Left common carotid artery plus branches (tissue), 1 donor: ENCODE results near the genes BLTP2 and PHF12.

DNA sequence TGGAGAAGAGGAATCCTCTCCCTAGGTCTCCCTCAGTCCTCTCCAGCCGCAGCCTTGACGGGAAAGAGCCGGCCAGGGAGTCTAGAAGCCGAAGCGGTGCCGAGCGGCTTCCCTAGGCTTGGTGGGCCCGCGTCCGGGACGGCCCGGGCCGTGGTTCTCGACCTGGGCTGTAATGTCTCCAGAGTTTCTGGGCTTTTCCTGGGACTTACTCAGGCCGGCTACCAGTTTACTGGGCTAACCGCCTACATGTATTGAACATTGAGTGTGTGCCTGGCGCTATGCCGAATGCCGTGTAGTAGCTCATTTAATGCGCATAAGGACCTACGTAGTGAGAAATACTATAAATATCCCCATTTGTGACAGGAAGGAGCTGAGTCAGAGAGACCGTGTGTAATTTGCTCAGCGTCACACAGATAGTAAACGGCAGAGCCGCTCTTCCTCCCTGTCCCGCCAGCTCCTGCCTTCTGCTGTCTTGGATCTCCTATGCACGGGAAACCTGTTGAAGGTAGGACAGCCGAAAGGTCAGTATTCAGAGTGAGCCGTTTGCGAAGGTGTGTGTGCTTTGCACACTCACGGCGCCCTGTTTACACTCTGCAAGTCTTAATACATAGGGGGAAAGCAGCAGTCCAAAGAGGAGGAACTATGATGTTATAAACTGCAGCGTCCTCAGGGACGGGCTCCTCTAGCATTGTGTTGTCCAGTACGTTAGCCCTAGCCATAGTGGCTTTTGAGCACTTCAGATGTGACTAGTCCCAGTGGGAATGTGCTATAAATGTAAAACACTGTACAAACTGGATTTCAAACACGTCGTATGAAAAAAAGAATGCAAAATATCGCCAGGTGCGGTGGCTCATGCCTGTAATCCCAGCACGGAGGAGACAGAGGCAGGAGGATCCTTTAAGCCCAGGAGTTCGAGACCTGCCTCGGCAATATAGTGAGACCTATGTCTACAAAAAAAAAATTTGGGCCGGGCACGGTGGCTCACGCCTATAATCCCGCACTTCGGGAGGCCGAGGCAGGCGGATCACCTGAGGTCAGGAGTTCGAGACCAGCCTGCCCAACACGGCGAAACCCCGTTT lies 849 bp upstream of the SPAG5 start:
- PRO-cap, result no peak

DNA sequence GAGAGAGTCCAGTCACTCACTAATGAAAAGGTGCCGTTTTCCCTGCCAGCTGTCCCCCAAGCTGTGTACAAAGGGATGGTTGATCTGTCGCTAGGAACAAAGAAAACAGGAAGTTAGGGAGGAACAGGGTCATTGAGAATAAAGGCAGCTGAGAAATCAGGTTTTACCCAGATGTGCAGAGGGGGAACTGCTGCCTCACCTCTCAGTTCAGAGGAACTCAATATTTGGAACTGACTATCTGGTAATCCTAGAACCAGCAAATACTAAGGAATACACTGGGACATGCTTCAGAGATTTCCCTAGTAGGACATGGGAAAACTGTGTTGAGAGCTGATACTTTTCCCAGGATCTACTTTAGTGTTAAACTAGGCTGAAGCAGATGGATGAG lies 1.4 kb downstream of the RSKR start:
- PRO-cap, result no peak

GRCh38 chr17:28631595-28632142 lies 13.3 kb downstream of the BLTP2 start:
- PRO-cap, result no peak

- PRO-cap, result no peak
Measured at GRCh38 chr17:28633191-28633752, 11.7 kb downstream of the BLTP2 start.

DNA sequence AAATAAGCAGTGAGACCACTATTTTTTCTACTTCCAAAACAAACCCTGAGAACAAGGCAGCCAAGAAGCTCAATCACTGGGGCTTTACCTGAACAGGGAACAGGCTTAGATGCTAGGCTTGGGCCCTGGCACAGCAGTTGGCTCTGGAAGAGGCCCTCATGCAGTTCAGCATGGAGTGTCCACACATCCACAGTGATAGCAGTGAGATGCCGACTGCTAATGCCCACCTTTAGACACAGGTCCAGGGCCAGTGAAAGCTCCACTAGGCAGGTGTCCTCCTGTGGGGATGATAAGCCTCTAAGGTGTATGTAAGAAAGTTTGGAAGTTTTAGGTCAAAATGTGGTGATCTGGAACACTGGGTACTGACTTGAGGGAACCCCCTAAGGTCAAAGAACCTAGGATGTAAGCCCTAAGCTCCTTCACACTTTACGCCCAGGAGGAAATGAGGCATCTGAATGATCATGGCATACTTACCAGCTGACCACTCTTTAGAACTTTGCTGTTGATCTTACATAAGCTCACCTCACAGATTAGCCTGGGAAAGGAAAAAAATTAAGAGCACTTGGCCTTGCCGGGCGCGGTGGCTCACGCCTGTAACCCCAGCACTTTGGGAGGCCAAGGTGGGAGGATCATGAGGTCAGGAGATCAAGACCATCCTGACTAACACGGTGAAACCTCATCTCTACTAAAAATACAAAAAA lies 3.0 kb downstream of the BLTP2 start:
- PRO-cap, result no peak

DNA sequence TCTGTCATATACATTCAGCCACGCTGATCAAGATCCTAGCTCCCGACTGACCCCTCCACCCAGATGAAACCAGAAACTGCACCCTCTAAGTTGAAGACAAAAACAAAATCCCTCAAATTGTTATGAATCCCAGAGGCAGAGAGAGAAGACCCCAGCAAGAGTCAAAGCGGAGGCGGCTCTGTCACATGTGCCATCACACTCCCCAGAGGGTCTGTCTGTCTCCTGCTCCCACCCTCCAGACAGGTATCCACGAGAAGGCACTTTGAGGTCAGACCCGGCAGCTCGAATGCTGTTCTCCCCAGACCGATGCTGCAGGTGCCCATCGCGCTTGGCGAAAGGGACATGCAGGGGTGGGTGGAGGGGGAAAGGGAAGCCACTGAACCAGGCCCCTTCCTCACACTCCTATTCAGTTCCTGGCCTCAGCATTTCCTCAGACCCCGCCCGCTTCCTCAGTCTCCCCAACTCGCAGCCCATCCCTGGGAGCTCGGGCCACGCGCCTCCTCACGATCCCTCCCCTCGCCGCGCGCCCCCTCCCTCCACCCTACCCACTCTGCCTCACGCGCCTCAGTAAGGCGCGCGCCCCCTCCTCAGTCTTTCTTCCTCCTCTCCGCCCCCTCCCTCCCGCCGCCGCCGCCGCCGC lies 511 bp downstream of the BLTP2 start:
- PRO-cap, result no peak

GRCh38 chr17:28644967-28645252 lies at the start of gene BLTP2:
Gene BLTP2, minus strand, starts transcription at chr17:28645158.
- PRO-cap, result bidirectional peak, plus-strand start at chr17:28645312, minus-strand start at chr17:28645098

DNA sequence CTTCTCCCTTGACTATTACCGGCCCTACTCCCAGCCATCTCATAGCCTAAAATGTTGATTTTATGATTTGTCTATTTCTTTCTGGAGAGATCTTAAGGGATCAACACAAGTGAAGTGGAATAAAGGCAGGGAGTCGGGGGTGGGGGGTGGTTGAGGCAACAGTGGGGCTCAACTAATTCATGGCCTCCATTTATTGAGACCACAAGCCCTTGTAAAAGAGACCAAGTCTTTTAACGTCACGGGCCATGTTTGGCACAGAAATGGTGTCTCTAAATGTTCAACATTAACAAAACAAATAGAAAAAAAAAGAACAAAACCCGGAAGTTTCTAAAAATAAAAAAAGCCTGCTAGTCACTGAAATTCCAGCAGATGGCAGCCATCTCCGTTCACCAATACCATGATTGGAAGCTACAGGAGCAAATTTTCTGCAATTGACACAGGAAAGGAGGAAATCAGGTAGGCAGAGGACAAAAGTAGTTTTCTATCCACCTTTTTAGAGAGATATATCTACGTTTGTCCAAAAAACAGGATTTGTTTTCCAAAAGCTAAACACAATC lies 1.8 kb upstream of the BLTP2 start:
- PRO-cap, result no peak

GRCh38 chr17:28699588-28700038 lies 12.1 kb downstream of the PROCA1 start:
- PRO-cap, result no peak

- PRO-cap, result no peak
Measured at GRCh38 chr17:28720472-28721109, 806 bp downstream of the RPL23A start.

- PRO-cap, result no peak
Measured at GRCh38 chr17:28726764-28727737, 1.0 kb upstream of the TLCD1 start.

DNA sequence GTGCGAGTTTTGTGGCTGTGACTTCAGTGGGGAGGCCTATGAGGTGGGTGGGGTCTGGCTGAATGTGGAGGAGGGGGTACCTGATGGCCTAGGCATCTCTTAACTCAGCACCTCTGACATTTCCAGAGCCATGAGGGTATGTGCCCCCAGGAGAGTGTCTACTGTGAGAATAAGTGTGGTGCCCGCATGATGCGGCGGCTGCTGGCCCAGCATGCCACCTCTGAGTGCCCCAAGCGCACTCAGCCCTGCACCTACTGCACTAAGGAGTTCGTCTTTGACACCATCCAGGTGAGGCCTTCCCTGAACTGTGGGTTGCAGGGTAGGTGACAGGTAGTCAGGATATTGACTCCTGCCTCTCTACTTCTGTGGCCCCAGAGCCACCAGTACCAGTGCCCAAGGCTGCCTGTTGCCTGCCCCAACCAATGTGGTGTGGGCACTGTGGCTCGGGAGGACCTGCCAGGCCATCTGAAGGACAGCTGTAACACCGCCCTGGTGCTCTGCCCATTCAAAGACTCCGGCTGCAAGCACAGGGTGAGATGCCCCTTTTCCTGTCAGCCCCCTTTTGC lies 4.4 kb downstream of the TRAF4 start:
- PRO-cap, result no peak

DNA sequence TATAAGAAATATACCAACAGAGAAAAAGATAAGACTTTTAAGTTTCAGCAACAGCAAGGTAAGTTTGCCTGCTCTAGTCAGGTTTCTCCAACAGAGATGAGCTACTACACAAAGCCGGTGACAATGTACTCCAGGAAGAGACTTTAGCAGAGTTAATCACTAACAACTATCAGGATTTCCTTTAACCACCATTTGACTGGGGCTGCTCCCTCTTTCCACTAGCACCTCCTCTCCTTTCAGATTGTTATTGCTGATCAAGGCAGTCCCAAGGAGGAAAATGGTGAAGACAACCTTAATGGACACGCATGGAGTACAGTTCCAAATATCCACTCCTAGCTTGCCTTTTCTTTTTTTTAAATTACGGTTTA lies 31.0 kb downstream of the FAM222B start:
- PRO-cap, result no peak

- PRO-cap, result no peak
Measured at GRCh38 chr17:28878566-28879300, 18.8 kb downstream of the FLOT2 start.

DNA sequence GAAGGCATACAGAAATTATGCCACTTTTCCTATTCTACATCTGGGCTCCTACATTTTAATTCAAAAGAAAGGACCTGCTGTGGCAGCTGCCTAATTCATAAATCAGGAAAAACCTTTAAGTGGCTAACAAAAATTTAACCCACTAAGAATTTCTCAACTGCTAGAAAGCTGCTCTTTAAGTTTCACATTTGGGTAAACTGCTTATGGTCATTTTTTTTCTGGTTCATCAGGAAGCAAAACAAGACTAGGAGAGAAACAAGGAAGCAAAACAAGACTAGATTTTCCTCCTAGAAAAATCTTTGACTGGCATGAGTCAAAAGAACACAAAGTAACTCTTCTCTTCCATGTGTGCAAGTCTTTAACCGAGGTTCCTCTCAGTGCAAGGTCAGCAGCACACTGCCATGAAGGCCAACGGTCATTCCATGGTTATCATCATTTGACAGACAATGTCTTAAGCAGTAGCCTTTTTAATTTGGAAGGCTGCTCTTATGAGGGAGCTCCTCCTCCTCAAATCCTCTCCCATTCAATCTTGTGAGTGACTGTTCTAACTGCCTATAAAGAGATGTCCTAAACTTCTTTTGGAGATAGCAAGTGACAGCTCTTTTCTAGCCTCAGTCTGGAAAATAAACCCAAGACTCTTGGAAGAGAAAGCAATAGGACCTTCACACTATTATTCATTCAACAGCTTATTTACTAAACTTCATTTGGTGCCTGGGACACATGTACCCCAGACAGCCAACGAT lies 15.4 kb upstream of the DHRS13 start:
- PRO-cap, result no peak

- PRO-cap, result no peak
Measured at GRCh38 chr17:28934812-28935567, 16.3 kb downstream of the PHF12 start.

GRCh38 chr17:28951144-28952045 lies at the start of gene PHF12:
Gene PHF12, minus strand, starts transcription at chr17:28951518.
- PRO-cap, result unidirectional peak, minus-strand start at chr17:28951453

GRCh38 chr17:29140632-29141895 lies 39.1 kb downstream of the MYO18A start:
- PRO-cap, result no peak

DNA sequence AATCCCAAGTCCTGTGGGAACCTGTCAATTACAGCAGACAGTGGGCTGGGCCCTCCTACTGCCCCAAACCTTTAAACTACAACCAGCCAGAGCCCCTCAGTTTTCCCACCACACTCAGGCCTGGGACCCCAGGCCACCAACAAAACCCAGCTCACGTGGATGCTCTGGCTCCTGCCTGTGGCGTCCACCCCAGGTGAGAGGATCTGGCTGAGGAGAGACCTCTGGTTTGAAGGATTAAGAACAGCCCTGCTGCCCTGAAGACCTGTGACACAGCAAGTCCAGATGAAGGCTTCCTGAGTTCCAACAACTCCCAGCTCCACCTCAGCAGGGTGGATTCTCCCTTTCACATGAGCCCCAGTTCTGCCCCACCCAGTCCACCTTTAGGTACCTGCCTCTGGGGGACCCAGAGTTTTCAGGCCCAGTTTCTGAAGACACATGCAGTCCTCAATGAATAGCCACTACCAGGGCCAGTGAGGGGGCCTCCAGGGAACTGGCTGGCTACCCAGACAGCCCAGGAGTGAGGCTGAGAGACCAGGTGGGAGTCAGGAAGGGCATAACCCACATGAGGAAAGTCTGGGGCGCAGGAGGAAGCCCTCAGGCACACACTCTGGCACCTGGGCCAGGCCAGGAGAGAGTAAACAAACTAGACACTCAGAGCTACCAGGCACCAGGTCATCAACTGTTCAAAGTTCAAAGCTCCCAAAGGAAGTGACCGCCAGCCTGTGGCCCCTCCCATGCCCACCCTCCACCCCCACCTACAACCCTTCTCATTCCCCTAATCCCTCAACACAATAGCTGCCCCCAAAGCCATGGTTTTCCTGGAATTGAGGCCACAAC lies 2.3 kb downstream of the MYO18A start:
- PRO-cap, result no peak

DNA sequence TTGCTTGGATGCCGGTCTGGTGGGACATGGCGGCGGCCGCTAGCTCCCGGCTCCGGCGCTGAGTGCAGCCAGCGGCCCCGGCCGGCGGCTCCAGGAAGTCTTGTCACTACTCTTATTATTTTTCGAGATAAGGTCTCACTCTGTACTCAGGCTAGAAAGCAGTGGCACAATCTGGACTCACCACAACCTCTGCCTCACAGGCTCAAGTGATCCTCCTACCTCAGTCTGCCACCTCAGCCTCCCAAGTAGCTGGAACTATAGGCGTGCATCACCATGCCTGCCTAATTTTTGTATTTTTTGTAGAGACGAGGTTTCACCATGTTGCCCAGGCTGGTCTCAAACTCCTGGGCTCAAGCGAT lies 24.2 kb upstream of the MYO18A start:
- PRO-cap, result no peak